ENCODE results near the genes ODR4, PDC, RO60 and GLRX2.

DNA sequence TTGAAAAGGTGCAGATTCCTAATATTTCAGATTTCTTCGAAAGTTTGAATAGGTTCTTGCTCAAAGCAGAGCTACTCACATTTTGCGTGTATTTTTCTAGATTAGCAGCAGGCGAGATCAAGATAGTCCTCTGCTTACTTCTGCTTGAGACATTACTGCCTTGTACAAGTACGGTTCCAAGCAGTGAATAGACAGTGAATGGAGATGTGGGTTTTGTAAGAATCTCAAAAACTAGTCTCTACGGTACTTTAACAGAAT is 741 bp downstream of the TSEN15 start:
- PRO-cap = no peak
- RAMPAGE, long total RNA = no peak

GRCh38 chr1:184753636-184754484 is 798 bp downstream of the EDEM3 start:
- PRO-cap = bidirectional peak, plus-strand start at chr1:184754230, minus-strand start at chr1:184754168
- RAMPAGE, long total RNA = no peak

DNA sequence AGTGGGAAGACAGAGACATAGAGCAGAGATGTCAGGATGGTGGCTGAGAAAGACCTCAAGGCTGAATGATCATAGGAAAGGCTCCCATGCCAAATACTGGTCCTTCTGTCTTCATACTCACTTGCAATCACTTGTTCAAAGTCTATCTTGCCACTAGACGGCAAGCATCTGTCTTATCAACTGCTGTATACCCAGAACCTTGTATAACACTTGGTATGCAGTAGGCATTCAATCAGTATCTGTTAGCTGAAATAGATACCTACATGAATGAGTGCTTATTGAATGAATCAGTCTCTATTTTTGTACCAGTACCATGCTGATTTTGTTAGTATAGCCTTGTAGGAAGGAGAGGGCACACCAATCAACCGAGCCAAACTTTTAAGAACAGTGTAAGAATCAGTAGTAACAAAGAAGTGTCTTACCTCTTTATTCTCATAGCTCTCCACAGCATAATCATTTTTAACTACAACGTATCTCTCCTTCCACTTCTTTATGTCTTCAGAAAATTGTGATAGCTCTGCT is 80.6 kb downstream of the NIBAN1 start:
- PRO-cap = no peak
- RAMPAGE, long total RNA = no peak

DNA sequence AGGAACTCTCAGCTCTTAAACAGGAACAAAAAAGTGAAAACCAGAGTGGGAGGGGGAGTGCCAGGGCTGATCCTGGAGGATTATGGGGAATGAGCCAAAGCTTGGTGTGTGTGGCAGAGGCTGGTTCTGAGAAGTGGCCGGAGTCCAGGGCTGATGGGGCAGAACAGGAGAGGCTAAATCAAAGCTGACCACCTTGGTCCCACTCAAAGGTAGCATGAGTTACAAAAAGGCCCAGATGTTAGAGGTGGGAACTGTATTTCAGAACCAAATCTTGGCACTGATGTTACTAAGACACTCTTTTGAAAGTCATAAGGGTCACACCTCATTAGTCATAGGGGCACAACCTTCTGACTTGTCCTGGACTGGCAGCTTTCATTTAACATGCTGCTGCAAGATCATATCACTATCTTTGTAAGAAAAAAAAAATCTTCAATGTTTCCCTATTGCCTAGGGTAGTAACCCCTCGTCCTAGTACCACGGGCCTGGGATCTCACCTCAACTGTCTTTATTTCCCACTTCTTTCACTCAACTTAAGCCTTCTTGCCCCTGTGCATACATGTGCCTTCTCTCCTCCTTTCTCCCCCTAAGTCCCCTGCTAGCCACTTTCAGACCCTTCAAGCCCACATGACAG is 69.2 kb downstream of the NIBAN1 start:
- PRO-cap = no peak
- RAMPAGE, long total RNA = no peak

- PRO-cap = no peak
- RAMPAGE, long total RNA = no peak
These were observed 14.7 kb downstream of the NIBAN1 start for GRCh38 chr1:184959699-184959943.

DNA sequence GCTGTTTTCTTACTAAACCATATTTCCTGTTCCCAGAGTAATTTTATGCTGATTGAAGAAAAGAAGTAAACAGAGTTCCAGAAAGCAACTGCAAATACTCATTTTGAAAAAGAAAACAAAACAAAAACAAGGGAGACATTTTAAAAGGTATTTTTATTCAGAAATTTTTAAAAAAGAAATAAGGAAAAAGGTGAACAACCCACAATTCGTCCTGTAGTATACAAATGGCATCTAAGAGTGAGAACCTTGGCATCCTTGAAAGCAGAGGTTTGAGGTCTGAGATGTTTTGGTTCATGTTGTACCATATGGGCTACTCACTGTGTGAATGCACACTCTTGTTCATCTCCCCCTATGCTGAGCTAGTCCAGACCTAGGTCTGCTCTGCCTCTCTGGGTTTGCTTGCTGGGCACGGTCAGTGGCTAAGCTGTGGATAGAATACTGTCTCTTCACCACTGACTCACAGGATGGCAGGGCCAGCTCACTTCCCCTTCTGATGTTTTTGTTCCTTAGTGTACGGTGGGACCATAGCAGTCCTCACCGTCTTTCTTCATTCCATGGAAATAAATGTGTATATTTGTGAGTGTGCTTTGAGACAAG is 56.6 kb upstream of the IVNS1ABP start:
- PRO-cap = no peak
- RAMPAGE, long total RNA = no peak

GRCh38 chr1:185678894-185679365 is 55.3 kb upstream of the HMCN1 start:
- PRO-cap = no peak
- RAMPAGE, long total RNA = no peak

DNA sequence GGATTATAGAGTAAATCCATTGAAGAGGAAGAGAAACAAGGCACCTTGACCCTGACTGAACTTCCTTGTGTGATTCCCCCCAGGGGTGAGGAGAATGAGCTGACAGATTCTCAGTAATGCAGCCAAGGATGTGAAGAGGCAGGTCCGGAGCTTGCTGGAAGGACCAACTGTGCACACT is 54.9 kb upstream of the HMCN1 start:
- PRO-cap = no peak
- RAMPAGE, long total RNA = no peak

DNA sequence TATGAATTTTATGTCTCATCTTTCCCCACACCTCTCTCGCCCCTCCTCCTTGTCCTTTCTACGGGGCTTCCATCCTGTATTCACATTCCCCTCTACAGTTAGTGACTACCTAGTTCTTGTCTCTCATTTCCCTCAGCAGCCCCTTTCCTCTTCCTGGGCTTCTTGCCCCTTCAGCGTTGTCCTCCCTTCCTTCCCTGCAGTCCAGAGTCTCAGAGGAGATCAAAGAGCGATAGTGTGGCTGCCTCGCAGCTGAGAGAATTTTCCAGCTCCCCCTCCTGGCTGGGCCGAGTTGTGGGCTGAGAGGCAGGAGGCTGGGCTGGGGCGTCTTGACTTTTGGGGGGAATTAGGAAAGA is 513 bp upstream of the HMCN1 start:
- PRO-cap = no peak
- RAMPAGE, long total RNA = no peak

- PRO-cap = no peak
- RAMPAGE, long total RNA = no peak
These were observed 23.2 kb downstream of the TPR start for GRCh38 chr1:186351768-186352340.

DNA sequence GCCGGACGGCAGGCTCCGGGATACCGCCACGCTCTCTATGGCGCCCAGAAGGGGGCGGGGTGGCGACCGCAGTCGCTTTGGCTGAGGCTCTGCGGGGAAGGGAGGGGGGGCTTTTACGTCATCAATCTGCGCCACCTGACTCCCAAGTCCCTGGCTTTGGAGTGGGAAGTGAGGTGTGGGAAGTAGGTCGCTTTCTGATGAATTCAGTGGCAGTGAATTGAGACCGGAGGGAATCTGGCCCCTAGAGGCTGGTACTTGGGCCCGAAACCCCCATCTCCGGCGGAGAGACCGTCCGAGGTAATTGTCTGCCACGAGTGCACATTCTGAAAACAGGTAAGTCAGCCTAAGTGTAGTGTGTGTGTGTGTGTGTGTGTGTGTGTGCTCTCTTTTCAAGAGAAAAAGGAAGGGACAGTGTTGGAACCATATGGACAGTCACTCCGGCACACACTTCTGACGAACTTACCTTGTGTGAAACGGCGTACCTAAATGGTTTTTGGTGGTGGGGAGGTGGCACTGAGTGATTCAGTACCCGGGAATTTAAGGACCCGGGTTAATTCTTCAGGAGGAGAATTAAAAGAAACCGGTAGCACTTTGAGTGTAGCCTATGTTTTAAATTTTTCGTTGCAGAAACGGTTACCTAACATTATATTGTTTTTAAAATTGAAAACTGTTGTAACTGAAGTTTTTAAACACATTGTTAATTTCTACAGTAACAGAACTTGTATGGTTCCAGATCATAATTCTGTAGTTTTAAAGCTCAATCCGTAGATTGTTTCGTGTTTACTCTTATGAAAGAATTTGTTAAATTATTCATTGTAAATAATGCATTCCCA is at the start of gene ODR4:
ODR4 (plus strand) TSS at position 197 of the 833 bp plus-strand sequence.
- PRO-cap = bidirectional peak, plus-strand start at position 145 of the sequence, minus-strand start at position 91 of the sequence
- RAMPAGE, long total RNA = start-site peak on the plus strand centred at position 171 of the sequence, 112 bp wide, 474 and 78 reads in 2 replicates

DNA sequence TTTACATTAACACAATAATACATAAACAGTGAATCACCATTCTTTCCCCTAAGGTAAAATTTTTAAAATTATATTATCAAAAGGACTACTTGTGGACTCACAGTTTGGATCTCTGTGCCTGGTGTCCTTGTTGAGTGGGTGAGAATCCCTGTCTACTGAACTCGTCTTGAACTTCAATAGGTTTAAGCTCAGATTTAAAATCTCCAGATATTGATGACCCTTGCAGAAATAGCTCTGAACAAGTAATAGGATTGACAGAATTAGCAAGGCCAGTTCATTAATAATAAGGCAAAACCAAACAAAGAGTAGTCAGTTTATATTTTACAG is at the start of gene PDC:
PDC (minus strand) TSS at position 157 of the 327 bp plus-strand sequence.
- PRO-cap = no peak
- RAMPAGE, long total RNA = no peak

- PRO-cap = bidirectional peak, plus-strand start at chr1:187072507, minus-strand start at chr1:187072493
- RAMPAGE, long total RNA = no peak
These were observed 243.6 kb downstream of the PLA2G4A start for GRCh38 chr1:187072066-187072999.

GRCh38 chr1:192552610-192553021 is 23.0 kb upstream of the RGS1 start:
- PRO-cap = no peak
- RAMPAGE, long total RNA = no peak

GRCh38 chr1:192580210-192580735 is 4.7 kb downstream of the RGS1 start:
- PRO-cap = no peak
- RAMPAGE, long total RNA = no peak

DNA sequence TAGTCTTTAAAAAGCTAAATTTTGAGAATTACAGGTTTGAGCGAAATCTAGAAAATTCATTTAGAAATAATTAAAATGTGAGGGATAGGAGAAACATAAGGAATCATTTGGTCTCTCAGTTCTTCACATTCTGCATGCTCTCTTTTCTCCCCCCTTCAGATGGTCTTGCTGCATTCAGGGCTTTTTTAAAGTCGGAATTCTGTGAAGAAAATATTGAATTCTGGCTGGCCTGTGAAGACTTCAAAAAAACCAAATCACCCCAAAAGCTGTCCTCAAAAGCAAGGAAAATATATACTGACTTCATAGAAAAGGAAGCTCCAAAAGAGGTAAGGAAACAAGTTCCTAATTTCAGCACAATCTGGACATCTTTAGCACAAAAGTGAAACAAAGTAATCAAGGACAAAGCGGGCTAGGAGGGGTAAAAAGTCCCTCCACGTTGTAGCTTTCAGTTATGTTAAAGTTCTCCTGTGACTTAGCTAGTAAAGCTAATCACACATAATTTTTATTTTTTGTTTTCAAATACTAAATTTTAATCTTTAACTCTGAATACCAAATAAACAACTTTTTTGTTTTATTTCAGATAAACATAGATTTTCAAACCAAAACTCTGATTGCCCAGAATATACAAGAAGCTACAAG is 2.1 kb downstream of the RGS2 start:
- PRO-cap = no peak
- RAMPAGE, long total RNA = no peak

DNA sequence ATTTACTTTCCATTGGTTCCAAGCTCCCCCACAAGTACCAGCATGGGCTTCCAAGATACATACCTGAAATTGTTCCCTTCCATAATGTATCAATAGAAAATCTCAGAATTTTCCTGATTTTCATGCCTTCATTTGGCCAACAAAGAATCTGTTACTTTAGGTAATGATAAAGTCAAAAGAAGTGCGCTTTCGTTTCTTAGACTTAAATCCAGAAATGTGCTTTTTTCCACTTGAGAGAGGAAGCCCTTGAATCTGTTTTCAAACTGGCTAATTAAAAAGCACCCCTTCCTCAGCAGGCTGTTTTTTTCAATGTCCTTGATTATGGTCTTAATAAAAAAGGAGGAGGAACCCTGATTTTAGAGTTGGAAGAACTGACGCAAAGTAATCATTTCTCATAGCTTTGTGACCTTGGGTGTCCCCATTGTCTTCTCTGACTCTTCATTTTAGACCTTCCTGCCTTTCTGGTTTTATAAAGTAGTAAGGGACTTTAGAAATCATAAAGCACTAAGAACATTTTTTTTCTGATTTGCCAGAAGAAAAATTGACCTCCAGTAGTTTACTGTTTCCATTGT is 3.9 kb downstream of the RGS2 start:
- PRO-cap = no peak
- RAMPAGE, long total RNA = no peak

DNA sequence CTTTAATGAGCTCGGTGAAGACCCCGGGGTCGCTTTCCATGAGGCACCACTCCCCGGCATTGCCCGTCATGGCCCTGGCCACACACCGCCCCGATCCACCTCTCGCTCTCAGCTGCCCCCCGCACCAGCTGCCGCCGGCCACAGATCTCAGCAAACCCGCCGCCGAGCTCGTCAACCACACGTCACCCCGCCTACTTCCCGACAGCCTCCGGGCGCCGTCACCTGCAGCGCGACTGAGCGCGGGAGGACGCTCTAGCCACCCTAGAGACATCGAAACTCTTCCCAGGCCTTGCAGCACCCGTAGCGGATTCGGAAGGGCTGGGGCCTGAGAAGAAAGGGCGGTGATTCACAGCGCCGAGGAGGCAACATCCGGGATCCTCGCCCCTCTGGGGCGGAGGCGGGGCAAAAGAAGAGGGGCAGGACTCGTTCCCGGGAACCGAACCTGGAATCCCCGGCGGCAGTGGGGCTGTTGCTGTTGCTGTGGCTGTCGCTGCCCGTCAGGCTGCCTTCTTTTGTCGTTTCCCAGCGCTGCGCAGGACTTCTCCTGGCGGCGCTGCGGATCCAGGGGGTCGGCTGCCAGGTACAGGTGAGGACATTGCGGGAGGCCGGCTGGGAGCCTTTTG is at the start of gene RO60:
RO60 (plus strand) TSS at position 422 of the 623 bp plus-strand sequence.
- PRO-cap = bidirectional peak, plus-strand start at position 368 of the sequence, minus-strand start at position 149 of the sequence
- RAMPAGE, long total RNA = start-site peak on the minus strand centred at position 154 of the sequence, 114 bp wide, 417 and 40 reads in 2 replicates

GRCh38 chr1:193104282-193104865 is 840 bp downstream of the GLRX2 start:
- PRO-cap = unidirectional peak, plus-strand start at chr1:193104618
- RAMPAGE, long total RNA = no peak

DNA sequence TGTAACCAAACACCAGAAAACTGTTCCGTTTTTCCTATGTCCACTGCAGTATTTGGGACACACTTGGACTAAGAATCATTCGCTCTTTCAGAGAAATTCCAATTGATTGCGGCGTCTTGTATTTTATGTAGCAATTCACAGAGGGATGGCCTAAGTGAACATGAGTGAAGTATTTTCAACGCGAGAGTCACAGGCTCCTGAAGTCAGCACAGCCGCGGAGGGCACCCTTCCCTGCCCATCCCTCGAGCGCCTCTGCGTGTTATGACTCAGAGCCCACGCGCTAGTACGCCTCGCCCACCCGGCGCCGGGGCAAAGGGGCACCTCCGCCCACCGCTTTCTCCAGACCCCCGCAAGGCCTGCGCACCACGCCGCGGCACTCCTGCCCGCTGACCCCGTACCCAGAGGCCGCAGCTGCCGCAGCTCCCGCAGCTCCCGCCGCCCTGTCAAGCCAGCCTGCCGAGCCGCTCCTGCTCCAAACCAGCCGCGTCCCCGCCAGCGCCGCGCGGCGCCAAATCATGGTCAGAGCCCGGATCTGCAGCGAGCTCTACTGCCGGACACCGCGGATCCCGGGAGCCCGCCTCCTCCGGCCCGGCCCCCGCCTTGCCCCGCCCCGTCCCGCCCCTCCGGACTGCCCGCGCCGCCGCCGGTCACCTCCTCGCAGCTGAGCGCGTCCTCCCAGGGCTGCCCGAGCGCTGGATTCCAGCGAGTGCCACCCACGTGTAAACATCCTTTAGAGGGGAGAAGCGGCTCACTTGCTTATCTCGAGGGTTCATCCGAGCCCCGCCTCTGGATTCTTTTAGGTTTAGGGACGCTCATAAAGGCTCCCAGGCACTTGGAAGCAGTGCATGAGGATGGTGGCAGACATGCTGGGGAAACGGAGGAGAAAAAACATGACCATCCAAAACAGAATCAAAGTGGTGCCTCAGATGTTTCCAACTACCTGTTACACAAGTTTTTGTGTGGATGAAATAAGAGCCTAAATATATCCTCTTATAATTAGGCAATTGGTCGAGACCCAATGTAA is at the start of gene GLRX2:
GLRX2 (minus strand) TSS at position 549 of the 1,024 bp plus-strand sequence.
- PRO-cap = unidirectional peak, minus-strand start at position 254 of the sequence; bidirectional peak, plus-strand start at position 657 of the sequence, minus-strand start at position 517 of the sequence
- RAMPAGE, long total RNA = no peak

Measured in OCI-LY7 (cell line).